PC-3 (cell line): ENCODE measurements around the gene ARHGEF3.

DNA sequence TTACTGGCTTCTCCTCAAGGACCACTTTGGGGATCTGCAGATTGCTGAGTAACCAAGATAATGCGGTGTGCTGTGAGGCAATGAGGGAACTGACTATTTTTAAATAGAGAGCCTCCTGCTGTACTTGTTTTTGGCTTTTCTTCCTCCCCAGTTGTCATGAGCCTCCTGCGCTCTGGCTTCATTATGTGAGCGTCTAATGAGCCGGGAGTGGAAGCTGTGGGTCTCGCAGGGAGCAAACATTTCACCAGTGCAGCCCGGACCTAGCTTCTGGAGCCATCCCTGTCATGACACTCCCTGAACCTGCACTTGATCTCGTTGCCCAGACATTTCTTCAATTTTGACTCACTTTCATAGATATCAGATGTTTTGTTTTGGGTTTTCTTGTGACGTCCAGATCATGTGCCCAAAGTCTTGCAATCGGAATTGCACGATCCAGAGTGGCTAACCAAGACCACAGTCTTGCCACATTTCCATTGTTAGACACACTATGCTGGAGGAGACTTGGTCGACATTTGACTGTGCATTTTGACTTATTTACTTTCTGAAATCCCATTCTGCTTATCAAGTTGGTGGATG is 327.2 kb downstream of the LRTM1 start:
- RAMPAGE, long total RNA = no peak

DNA sequence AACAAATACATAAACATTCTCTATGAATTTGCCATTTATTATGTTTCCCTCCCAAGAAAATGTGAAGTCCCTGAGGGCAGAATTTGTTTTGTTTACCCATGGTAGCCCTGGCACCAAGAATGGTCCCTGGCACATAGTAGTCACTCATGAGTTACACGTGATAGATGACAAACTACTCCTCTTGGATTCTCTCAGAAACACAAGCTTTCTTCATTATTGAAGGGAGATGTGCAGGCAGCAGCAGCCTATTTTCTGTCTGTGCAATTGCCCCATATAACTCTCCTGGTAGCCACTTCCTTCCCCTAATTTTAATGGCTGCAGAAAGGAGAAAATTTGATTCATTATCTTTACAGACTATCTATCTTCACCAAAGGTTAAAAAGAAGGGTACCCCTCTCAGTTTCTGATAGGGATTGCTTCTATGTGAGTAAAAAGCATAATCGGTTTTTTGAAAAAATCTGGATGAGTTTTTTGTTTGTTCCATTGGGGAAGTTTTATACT is 179.9 kb downstream of the LRTM1 start:
- RAMPAGE, long total RNA = no peak

DNA sequence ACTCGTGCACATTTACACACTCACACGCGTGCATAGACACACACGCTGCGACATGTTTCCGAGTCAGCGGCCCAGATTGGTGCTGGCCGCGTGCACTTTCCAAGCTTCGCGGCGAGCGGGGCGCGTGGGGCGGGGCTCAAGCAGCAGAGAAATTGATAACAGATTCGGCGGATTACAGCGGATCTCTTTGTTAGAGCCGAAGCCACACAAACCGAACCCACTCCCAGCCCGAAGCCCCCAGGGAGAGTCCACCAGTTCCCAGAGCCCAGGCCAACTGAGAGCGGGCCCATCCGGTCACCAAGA is 4.2 kb downstream of the WNT5A start:
- RAMPAGE, long total RNA = no peak

DNA sequence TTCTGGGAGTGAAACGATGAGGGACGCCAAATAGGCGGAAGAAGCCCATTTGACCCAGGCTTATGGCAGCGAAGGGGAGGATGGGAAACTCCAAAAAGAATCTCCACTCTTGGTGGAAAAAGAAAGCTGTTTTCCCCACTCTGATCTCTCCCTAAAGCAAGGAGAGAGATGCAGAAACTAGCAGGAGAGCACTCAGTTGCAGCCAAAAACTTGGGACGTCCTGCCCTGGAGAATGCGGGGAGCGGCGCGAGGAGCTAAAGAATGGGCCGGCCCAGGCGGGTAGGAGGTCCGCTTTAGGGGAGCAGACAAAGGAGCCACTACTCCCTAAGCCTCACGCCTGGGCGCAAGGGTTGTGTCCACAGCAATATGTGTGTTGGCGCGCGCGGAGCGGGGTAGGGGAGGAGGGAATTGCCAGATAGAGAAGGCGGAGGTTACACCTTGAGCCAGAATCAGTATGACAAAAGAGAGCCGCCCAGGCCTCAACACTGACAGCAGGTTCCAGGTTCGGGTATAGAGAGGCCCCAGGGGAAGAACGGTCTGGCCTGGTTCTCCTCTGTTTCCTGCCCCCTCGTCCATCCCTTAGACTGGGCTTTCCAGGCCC is 2.9 kb downstream of the WNT5A start:
- RAMPAGE, long total RNA = no peak

DNA sequence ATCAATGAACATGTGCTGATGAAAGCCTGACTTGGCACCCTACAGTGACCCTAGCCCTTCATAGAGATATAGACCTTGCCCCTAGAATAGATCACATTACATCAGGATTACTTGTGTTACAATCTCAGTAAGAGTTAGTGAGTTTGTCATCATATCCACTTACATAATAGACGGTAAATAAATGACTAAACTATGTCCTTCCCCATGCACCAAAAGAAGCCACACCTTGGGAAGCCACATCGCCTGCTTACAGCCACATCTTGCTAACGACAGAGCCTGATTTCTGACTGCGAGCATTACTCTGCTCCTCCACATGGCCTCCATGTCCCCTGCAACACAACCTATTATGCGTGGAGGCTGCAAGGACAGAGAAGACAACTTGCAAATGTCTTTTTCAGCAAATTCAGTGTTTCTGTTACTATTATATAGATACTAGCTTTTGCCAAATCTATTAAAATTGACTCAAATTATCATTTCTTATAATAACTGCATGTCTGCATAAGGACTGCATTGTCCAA is 110.7 kb upstream of the WNT5A start:
- RAMPAGE, long total RNA = no peak

- RAMPAGE, long total RNA = no peak
These were observed 133.4 kb upstream of the WNT5A start for GRCh38 chr3:55620368-55620997.

GRCh38 chr3:55663965-55664854 is 177.1 kb upstream of the WNT5A start:
- RAMPAGE, long total RNA = no peak

GRCh38 chr3:56787781-56788229 is 13.9 kb downstream of the ARHGEF3 start:
- RAMPAGE, long total RNA = no peak

DNA sequence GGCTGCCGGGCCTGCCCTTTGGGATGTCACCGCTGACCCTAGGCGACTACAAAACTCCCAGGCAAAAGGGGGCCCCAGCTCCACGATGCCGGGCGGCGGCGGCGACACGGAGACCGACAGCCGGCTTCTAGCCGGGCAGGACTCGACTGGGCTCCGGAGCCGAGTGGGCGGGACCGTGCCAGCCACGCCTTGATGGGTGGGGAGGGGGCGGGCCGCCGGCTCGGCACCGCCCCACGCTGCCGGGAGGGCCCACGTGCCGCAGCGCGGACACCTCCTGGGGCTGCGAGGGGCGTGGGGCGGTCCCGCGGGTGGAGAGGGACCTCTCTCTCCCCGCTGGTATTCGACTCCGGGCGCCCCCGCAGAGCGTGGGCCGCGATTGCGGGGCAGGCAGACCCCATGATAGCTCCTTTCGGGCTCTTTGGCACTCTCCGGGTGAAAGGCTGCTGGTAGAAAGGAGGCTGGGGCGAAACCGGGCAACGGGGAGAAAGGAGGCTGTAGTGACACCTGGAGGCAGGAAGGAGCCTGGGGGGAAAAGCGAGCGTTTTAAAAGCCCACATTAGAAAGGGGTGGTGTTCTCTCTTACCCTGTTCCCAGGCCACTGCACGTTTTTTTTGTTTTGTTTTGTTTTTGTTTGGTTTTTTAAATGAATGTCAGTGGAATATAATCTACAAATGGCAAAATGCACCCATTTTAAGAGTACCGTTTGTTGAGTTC is at the start of gene ARHGEF3:
ARHGEF3 (minus strand) TSS at position 148 of the 714 bp plus-strand sequence.
- RAMPAGE, long total RNA = no peak

- RAMPAGE, long total RNA = no peak
These were observed 120.3 kb upstream of the ARHGEF3 start for GRCh38 chr3:56921895-56922675.

GRCh38 chr3:57169984-57170564 is 4.9 kb upstream of the IL17RD start:
- RAMPAGE, long total RNA = no peak

DNA sequence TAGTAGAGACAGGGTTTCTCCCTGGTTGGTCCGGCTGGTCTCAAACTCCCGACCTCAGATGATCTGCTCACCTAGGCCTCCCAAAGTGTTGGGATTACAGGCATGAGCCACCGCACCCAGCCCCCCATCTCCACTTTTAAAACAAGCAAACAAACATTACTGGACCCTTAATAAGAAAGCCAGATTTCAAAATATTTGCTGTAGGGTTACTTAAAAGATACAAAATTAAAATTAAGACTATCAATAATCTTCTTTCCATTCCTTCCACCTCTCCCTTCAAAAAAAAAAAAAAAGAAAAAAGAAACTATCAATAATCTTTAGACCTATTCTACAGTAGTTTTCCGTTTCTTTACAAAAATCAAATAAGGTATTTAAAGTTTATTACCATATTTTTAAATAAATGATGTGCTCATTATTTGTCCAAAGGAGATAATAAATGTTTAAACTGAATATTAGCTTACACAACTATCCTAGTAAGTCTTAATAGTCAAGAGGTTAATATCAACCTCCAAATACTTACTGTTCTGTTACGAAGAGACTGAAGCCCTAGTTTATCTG is 19.0 kb downstream of the PDE12 start:
- RAMPAGE, long total RNA = no peak

DNA sequence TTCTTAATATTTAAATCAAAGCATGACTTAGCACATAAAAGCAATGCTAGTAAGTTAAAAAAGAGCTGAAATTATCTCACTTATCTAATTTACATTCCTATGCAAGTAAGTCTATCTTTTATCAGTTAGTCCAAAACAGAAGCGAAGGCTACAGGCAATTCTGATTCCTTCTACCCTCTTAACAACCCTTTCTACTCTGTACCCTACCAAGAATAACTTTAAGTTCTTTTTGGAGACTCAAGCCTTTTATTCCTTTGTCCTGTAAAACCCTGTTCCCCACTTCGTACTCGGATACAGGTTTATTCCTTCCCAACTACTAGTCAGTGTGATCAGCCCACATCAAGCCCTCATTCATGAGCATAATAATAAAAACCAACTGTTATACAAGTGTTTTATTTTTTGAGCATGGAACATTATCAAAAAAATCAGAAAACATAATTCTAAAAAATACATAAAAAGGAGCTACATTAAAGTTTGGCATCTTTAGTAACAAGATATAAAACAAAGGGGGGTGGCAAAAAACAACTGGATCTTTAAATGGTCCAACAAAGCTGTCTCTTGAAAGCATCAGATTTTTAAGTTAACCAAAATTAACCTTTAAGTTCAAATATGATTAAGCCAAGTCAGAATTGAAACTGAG is 10.7 kb downstream of the ARF4 start:
- RAMPAGE, long total RNA = no peak

GRCh38 chr3:57595914-57596364 is 1.2 kb downstream of the ARF4 start:
- RAMPAGE, long total RNA = no peak

GRCh38 chr3:57752295-57752679 is 3.8 kb upstream of the SLMAP start:
- RAMPAGE, long total RNA = no peak

DNA sequence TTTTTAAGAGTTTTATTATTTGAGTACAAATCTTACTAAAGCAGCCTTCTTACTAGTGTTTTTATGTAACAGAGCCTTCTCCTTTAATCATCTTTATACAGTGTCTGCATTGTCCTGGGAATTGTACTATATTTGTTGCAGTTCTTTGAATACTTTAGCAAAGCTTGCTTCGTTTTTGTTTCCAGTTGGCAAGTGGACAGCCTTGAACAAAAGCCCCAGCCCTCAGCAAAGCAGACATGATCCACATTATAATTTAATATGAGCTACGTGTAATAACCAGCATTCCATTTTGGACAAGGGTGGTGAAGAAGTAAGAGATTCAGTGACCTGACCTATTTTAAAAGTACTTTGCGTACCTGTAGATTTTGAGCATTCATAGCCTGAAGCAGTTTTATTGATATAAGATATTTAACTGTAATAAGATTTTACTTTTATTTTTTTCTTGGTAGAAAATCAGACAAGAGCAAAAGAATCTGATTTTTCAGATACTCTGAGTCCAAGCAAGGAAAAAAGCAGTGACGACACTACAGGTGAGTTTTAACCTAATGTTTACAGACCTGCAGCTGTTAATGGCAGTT is 112.1 kb upstream of the FLNB start:
- RAMPAGE, long total RNA = no peak

DNA sequence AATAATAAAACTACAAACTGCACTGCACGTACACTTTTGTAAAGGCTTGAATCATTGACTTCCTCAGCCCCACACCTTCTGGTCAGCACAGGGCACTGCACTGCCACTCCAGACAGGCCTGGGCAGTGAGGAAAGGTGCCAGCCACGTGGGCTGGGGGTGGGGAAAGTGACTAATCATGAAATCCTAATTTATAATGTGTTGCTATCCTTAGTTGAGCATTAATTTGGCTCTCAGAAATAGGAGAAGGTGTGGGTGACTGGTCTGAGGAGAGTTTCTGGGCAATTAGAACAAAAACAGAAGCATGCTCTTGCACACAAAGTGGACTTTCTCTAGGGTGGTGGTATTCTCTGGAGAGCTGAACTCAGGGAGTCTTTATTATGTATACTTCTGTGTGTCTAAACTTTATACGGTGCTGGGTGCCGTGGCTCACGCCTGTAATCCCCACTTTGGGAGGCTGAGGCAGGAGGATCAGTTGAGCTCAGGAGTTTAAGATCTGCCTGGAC is 58.3 kb upstream of the FLNB start:
- RAMPAGE, long total RNA = no peak

DNA sequence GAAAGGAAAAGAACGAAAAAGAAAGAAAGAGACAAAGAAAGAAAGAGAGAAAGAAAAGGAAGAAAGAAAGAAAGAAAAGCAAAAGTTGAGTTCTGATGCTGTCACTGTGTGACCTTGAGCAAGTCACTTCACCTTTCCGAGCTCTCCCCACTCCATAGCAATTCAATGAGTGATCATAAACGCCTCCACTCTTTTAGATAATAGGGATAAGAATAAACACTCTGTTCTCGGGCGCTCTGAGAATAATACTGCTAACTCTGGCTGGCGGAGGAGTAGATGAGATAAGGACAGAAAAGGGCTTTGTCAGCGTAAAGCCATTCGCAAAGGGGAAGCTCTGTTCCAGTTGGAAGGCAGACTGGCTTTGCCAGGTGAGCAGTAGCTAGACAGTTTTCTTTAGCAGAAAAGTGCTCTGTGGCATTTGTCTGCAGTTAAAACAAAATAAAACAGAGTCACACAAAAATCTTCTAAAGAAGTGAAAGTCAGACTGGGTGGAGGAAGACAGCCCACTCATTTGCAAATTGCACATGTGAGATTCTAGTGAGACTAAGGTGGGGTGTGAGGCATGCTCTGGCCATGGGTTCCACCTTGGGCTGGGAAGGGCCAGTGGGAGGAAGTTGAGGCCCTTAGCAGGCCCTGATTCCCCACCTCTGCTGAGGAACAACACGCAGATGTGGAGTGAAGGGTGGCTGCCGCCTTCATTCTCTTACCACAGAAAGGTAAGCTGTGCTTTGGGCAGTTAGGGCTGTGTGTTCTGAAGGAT is 9.5 kb upstream of the FLNB start:
- RAMPAGE, long total RNA = no peak

DNA sequence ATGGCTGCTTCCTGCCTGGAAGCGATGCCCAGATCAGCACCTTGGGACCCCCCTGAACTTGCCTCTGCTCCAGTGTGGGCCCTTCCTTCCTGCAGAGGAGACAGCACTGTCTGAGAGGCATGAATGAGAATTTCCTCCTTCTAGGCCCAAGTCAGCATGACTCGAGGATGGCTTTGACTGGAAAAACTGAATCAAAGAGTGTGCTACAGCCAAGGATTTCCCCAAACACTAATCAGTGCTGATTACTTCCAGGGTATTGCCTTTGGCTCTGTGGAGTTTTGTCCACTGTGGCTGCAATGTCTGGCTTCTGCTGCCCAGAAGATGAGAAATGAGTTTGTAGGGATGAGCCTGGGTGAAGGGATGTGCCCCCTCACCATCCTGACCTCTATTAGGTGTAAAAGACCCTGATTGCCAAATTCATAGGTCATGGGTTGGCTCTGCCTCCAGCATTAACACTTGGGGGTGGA is 36.5 kb downstream of the FLNB start:
- RAMPAGE, long total RNA = no peak

DNA sequence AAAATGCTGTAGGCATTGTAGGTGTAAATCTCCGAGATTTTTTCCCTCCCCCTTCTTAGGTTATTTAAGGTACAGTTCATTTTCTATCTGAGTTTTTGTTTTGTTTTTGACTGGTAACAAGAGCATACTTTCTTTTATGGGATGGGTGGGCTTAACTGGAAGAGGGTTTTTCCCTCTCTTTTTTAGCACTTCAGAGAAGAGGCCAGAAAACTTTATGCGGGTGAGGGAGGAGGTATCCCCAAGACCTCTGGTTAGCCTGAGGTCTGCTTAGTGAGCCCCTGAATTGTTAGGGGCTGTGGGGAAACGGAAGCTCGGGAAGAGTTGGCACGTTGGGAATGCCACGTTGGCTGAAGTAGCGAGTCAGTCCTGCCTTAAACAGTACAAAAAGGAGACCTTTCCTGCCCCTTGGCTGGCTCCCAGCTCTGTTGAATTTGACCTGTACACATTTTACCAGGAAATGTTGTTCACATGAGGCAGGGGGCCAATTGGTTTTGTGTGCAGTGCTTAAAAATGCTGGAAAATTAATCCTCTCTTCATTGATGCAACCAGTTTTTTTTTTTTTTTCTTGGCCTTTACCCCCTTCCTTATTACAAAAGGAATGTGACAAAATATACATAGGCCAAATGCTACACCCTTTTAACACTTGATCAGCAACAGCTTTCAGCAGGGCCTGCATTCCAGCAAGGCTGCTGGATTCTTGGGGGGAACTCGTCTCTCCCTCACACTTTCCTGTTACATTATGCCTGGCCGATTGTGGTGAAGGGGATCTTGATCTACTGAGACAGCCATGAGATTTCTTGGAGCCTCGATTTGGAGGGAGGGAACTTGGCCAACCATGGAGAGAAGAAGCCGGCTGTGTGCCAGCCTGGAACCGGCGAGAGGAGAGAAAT is 93.3 kb downstream of the DNASE1L3 start:
- RAMPAGE, long total RNA = no peak